A673 (cell line): ENCODE measurements around a stretch of chr3.

DNA sequence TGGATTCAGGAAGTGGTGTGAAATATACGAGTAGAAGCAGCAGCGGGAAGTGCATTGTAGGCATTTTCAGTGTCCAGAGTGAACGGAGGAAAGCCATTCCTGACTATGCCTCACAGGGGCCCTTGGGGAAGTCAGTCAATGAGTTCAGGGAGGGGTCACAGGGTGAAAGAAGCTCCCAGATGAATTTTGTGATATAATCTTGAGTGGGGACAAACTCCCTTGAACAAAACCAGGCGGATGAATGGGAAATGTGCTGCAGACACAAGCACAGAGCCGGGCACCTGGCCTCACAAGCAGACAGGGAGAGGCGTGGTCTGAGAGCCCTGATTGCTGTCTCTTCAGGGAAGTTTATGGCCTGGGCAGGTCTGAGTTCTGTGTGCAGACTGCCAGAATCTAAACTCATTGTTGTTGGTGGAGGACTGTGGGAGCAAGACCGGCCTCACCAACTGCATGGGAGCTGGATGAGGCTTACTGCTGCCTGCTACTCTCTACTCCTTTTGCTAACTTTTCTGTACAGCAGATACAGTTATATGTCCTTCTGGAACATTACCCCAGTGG is 591.8 kb downstream of the EPHA3 start:
- PRO-cap: no peak

DNA sequence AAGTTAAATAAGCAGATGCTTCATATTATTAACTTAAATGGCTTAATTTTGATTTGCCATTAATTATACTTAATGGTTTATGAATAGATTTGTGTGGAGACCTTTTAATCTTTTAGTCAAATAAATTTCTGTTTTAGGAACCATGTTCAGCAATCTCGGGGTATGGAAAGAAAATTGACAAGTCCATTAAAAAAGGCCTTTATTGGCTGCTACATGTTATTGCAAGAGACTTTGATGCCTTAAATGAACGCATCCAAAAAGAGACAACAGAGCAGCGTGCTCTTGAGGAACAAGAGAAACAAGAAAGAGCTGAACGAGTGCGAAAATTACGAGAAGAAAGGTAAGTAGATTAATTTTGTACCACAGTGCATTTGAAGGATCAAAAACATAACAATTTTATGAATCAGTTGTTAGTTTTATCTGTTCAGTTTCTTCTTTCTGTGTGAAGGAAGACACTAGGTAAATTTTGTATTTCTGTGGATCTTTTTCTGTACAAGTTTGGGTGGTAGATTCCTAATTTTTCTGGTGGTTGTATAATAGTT is 8.1 kb upstream of the STX19 start:
- PRO-cap: no peak

DNA sequence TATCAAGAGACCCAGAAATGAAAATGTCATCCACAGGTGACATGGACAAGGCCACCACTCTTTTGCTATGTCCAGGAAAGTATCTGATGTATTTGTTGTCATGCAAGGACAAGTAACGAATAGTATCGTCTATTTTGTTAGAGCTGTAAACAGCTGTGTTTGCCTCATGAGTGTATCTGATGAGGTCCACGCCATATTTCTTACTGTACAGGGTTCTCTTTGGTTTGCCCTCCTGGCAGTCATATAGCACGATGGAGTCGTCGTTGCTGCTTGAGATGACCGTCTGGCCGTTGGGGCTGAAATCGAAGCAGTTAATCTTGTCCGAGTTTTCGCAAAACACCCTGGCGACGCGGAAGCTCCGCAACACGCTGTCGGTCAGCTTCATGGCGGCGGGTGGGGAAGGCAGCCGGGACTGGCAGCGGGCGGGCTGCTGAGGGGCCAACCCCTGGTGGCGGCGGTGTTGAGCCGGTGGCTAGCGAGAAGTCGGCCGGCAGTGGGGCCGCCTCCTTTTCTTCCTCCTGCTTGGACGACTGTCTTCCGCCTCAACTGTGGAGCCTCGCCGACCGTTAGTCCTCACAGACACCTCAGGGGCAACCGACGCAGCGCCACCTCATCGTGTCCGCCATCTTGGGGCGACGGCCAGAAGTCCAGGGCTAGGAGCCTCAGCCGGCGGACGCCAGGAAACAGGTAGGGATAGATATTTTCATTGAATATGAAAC is 874.9 kb downstream of the NSUN3 start:
- PRO-cap: no peak

DNA sequence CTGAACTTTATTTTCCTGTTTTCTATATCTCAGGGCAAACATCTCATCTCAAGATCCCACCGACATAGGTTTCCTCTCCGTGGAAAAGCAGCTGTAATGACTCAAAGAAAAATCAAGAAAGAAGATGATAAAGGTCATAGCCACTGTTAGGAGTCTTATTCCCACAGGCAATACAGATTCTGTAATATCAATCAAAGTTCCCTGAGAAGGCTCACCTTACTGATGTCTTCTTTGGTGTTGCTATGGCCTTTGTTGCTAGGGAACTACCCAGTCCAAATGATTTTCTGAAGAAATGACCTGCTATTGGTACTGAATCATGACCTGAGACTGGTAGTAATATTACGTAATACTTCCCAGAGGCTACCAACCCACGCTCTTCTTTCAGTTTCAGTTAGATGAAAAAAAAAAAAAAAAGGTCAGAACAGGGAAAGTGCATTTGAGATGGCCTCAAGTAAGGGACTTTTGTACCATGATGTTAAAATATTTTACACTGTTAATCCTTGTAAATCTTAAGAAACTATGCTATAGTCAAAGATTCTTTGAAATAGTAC is 1092.5 kb upstream of the EPHA6 start:
- PRO-cap: no peak

DNA sequence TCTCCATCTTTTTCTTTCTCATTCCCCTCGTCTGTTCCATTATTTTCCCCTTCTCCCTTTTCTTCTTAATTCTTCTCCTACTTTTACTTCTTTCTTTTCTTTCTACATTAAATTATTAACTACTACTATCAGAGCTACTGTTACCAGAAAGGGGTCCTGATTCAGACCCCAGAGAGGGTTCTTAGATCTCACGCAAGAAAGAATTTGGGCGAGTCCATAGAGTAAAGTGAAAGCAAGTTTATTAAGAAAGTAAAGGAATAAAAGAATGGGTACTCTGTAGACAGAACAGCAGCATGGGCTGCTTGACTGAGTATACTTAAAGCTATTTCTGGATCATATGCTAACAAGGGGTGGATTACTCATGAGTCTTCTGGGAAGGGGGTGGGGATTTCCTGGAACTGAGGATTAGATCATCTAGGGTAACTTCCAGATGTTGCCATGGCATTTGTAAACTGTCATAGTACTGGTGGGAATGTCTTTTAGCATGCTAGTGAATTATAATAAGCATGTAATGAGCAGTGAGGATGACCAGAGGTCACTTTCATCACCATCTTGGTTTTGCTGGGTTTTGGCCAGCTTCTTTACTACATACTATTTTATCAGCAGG is 891.0 kb upstream of the EPHA6 start:
- PRO-cap: no peak

GRCh38 chr3:96813069-96813609 is 1.3 kb upstream of the EPHA6 start:
- PRO-cap: no peak

- PRO-cap: unidirectional peak, minus-strand start at chr3:97821662
Observed at GRCh38 chr3:97821310-97821728, 492 bp upstream of the CRYBG3 start.

- PRO-cap: no peak
Observed at GRCh38 chr3:97875738-97876621, 54.2 kb downstream of the CRYBG3 start.

- PRO-cap: no peak
Observed at GRCh38 chr3:97935699-97936022, 36.6 kb downstream of the RIOX2 start.

DNA sequence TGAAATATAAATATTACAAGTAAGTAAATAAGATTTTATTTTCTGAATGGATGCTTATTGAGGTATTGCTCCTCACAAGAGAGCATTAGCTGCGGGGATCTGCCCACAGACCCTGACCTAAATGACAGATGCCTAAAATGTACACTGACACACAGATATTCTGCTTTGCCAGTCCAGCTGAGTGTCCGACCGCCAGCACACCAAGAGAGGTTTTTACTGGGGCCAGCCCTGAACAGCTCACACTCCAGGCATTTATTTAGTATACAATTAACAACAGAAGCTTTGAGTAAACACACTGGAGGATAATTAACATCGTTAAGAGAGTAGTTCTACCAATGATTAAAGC is 1.5 kb upstream of the OR5H15 start:
- PRO-cap: no peak

DNA sequence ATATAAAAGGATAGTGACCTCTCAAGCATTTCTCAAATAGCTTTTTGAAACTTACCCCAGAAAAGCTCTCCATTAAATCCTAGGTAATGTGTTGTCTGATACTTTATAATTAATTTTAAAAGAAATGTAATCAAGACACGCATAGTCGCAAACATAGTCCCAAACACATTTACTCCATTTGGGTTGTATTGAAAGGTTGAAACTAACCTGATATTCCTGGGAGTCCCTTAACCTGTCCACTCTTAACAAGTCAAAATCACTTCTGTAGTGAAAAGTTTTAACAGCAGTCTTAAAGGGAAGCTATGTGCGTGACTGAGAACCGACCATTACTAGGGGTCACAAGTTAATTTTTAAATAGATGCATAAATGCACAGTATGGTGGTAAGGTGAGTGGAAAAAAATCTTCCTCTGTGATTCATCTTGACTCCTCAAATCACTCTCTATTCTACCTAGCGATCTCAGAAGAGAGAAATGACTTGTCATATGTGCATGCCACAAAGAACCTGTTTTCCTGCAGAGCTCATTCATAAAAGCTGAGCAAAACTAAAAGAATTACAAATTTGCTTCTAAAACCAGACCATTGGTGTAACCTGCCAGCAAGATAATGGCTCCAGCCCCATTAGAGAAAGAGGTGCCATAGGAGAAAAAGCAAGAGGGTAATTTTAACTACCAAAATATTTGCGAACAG is 4.7 kb downstream of the GPR15 start:
- PRO-cap: no peak

DNA sequence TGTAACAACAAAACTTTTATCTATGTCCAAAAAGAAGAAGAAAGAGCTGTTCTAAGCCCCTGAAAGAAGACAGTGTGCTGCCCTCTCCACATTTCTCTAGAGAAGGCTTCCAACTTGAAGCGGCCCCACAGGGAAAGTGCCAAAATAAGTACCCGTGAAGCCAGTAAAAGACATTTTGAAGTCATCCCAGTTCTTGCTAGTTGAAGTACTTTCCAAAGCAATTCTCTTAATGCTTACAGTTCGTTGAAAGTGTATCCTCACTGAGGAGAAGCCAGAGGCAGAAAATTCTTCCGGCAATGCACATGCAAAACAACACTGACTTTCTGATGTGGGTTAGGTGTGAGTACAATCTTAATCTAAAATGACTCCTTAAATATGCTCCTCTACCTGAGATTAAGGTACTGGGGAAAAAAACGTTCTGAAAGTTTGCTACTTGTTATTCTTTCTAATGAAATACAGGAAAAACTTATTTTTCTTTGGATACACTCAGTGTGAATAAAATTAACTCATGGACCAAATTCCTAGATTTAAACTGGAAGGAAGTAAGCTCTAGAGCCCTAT is 21.4 kb downstream of the GPR15 start:
- PRO-cap: no peak

- PRO-cap: bidirectional peak, plus-strand start at chr3:98733572, minus-strand start at chr3:98733388
Observed at GRCh38 chr3:98733523-98734333, 29.4 kb upstream of the ST3GAL6 start.

DNA sequence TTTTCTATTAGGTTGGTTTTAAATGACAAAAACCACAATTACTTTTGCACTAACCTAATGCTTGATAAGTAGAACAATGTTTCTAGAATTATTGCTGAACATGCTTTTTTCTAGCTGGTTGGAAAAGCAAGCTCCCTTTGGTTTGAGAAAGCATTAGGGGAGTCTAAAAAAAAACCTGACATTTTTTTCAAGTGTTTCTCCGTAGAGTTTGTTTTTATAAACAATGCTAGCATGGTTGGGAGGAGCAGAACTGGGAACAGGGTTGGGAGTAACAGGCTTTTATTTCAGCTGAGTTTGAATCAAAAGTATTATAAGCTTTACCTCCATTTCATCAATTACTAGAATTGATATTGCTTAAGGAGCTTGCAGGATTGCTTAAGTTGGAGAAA is 1.0 kb downstream of the ST3GAL6 start:
- PRO-cap: no peak

GRCh38 chr3:99505898-99506510 is 132.4 kb upstream of the COL8A1 start:
- PRO-cap: bidirectional peak, plus-strand start at chr3:99506134, minus-strand start at chr3:99506157

GRCh38 chr3:99636870-99637376 is 1.5 kb upstream of the COL8A1 start:
- PRO-cap: unidirectional peak, minus-strand start at chr3:99637188

- PRO-cap: no peak
Observed at GRCh38 chr3:99656381-99656864, 18.0 kb downstream of the COL8A1 start.

DNA sequence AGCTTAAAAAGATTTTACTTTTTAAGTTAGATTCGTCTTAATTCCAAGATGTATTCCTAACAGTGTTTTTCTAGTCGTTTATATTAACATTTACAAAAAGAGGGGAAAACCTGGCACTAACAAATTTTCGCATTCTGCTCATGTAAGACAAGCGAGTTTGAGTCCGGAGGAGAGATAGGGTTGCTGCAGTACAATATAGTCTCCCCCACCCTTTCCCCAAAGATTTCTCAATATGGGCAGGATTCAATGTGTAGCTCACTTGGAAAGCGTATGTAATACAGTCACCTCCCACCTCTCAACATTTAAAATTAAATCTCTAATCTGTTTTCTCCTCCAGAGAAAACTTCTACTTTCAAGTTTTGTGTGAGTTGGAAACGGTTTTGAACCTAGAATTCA is 57.9 kb downstream of the CMSS1 start:
- PRO-cap: bidirectional peak, plus-strand start at position 160 of the sequence, minus-strand start at position 168 of the sequence

DNA sequence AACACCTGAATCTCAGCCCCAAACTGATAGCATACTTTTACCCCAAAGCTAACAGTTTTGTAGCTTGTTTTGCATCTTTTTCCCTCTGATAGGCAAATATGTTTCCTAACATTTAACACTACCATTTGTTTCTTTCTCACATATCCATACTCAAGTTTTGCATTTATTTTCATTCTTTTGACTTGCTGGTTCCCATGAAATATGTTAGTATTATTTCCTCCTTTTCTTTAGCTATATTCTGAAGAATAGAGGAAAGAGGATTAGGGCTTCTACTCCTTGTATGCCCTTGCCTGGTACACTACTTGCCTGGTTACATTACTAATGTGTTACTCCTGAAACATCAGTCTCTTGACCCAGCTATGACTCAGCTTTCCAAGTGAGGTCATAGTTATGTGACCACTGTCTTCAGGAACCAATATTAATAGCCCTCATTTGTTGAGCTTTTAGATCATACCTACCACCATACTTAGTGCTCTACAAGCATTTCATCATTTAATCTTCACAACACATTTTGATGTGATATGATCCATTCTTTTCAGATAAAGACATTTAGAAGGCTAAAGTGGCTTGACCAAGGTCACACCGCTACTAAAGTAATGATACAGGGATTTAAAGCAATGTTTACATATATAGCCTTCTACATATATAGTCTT is 60.3 kb downstream of the CMSS1 start:
- PRO-cap: no peak

- PRO-cap: no peak
Observed at GRCh38 chr3:100040431-100041013, 73.8 kb downstream of the FILIP1L start.